RPMI7951 (cell line): Measurements from ENCODE around the genes FAM81A and GTF2A2.

DNA sequence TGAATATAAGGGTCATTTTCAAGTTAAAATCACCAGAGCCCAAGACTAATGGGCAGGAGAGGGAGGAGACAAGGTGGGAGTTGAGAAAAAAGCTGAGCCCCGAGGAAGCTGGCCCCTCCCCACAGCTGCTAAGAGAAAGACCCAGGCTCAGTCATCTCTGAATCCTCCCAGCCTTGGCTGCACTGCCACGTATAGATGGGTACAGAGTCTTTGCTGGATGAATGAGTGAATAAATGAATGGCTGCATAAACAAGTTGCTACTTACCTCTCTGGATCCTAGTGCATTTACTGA, 100.9 kb upstream of the LIPC start:
- RAMPAGE, long total RNA, result no peak

GRCh38 chr15:58357691-58358513, 73.9 kb upstream of the LIPC start:
- RAMPAGE, long total RNA, result no peak

DNA sequence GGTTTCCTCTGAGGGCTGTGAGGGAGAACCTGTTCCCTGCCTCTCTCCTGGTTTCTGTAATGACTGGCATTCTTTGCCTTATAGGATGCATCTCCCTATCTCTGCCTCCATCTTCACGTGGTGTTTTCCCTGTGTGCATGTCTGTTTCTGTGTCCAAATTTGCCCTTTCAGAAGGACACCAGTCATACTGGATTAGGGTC, 71.3 kb upstream of the LIPC start:
- RAMPAGE, long total RNA, result no peak

DNA sequence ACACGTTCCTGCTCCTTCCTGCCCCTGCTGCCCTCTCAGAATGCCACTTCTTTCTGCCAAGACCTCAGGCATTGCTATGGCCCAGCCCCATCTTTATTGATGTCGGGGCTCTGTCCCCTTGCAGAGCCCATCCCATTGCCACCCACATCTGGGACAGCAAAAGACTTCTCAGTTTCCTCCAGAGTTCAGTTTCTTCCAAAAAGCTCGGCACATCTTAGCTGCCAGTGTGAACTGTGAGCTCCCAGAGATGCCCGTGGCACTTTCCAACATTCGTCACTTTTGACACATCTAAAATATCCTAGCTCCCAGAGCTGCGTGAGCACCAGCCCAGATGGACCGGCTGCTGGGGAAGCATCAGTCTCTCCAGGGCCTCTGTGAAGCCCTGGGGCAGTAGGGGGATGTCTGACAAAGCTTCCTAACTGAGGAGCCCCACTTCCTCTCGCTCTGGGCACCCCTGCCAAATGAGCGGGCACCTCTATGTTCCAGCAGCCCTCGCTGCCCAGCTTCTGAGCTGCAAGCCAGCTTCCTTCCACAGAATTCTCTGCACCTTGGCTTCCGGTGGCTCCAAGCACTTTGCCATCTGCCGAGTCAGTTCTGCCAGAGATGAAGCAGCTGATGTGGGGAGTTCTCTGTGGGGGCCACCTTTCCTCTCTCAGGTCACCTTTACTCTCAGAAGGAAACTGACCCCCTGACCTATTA, 91.0 kb downstream of the LIPC start:
- RAMPAGE, long total RNA, result no peak

DNA sequence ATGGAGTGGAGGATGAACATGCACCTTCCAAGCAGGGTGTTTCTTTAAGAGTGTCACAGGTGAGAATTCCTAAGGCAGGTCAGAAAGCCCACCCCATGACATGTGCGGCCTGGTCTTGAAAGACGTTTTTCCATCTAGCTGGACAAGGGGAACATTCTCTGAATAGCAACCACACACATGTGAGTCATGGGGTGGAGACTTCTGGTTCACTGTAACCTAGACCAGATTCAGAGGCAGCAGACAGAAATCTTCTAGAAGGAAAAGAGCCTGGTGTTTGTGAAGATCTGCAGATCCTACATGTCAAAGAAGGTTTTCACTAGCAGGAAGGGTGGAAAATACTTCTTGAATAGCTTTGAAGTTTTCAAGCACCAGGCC, 17.8 kb downstream of the ADAM10 start:
- RAMPAGE, long total RNA, result no peak

- RAMPAGE, long total RNA, result no peak
These were observed 67.9 kb downstream of the SLTM start for GRCh38 chr15:58865447-58866093.

- RAMPAGE, long total RNA, result no peak
These were observed 20.2 kb downstream of the SLTM start for GRCh38 chr15:58913120-58913875.

GRCh38 chr15:58932098-58932626, 1.3 kb downstream of the SLTM start:
- RAMPAGE, long total RNA, result no peak

- RAMPAGE, long total RNA, result no peak
These were observed 43.3 kb downstream of the RNF111 start for GRCh38 chr15:59030701-59031165.

GRCh38 chr15:59173684-59174625, 32.7 kb upstream of the LDHAL6B start:
- RAMPAGE, long total RNA, result no peak

DNA sequence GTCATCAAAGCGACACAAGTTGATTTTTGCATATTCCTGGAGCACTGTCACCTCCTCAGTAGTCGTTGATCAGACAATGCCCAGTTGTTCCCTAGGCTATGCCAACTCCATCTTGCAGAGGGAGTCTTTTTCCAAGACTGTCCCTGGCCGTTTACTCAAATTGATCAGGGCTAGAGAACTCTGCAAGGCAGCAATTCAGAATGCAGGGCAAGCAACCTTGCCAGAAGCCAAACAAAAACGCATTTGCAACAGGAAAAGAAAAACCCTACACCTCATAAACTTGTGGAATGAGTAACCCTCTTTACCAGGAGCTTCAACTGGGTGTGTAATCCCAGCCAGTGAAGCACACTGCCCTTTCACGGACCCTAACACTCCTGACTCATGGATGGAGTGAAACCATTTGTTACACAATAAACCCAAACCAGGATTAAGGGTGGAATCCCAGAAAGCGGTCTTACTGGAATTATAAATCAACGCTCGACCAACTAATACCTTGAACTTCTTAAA, 14.9 kb upstream of the LDHAL6B start:
- RAMPAGE, long total RNA, result no peak

- RAMPAGE, long total RNA, result no peak
These were observed 11.8 kb downstream of the MYO1E start for GRCh38 chr15:59360918-59361247.

GRCh38 chr15:59374122-59374383, 1.4 kb upstream of the MYO1E start:
- RAMPAGE, long total RNA, result no peak

GRCh38 chr15:59437759-59438634, at the start of gene FAM81A:
FAM81A (plus strand) TSS chr15:59438186.
- RAMPAGE, long total RNA, result no peak

- RAMPAGE, long total RNA, result no peak
These were observed 24.8 kb upstream of the GCNT3 start for GRCh38 chr15:59586803-59587230.

GRCh38 chr15:59593168-59593560, 18.4 kb upstream of the GCNT3 start:
- RAMPAGE, long total RNA, result no peak

GRCh38 chr15:59656929-59658040, at the start of gene GTF2A2:
GTF2A2 (minus strand) TSS chr15:59657515.
- RAMPAGE, long total RNA, result start-site peak on the minus strand at chr15:59657486-59657520, 160 and 54 reads in 2 replicates

- RAMPAGE, long total RNA, result no peak
These were observed 14.8 kb downstream of the BNIP2 start for GRCh38 chr15:59674307-59674779.

- RAMPAGE, long total RNA, result no peak
These were observed 79.2 kb upstream of the BNIP2 start for GRCh38 chr15:59768173-59768819.

GRCh38 chr15:59843401-59843944, 154.4 kb upstream of the BNIP2 start:
- RAMPAGE, long total RNA, result no peak